Epithelial cell of proximal tubule (primary cell): ENCODE measurements around a stretch of chr3.

DNA sequence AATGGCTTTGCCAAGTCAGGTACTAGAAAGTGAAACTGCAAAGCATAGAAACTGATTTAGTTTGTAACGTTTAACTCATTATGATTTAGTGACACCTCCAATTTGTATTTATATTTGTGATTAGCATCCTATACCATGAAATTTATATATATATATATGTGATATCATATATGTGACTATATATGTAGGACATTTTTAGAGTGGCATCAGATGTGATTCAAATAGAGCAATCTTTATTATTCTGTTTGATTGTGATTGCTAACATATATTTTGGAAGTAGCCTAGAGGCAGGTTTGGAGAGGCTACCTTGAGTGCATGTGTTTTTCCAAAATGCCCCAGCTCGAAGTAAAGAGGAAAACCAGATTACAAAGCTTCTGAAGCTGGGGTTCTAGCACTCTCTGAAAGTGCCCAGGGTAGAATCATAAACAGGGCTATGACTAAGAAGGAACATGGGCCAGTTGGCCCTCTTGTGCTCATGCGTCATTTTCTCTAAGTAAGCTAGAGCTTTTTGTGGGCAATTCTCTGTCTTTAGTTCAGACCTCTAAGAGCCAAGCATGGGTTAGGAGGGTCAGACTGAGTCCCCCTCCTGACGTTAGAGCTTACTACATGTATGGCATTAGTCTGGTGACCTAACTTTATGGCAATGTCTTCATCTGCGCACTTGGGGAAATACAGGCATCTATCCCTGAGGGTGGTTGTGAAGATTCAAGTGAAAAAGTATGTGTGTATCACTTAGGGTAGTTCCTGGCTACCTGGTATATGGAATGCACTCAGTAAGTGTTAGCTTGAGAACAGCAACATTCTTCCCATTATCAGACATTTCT lies 129.5 kb upstream of the UMPS start:
- RAMPAGE, long total RNA, result no peak
- RRBS, result no CpG with 5 or more reads among the region's 5 CpGs

DNA sequence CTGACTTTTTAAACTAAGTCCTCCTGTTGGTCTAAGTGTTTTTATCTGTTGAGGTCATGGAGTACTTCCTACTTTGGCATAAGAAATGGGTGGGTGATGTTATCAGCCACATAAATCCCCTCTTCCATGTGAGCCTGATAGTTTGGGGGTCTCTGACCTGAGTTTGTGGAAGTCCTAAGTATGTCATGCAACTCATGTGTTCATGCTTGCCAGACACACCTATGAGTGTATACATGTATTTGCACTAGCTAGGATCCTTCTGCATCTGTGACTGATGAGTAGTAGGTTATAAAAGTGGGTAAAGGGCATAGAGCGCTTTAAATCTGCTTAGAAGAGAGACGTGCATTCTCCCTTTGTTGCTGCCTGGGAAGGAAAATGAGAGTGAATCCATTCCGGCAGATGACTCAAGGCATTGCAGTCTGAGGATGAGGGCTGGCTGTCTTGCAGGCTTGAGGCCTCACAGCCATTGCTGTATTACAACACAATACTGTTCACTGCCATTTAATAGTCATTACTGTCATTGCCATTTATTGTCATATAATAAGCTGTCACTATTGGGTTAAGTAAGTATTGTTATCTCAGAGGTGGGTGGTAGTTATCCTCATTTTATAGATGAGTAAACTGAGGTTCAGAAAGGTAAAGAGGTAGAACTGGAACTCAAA lies 120.9 kb upstream of the UMPS start:
- RAMPAGE, long total RNA, result no peak
- RRBS, result no CpG with 5 or more reads among the region's 3 CpGs

DNA sequence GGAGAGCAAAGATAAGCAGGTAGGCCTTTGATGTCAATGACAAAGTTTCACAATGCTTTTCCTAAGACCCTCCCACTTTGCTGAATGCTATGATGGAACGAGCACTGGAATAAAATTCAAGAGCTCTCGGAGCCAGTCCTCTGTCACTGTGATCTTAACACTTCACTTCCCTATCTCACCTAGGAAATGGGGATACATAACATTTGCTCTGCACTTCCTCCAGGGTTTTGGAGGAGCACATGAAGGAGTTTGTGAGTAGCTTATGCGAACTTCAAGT lies 39.8 kb upstream of the UMPS start:
- RAMPAGE, long total RNA, result no peak
- RRBS, result no CpG with 5 or more reads among the region's 3 CpGs

DNA sequence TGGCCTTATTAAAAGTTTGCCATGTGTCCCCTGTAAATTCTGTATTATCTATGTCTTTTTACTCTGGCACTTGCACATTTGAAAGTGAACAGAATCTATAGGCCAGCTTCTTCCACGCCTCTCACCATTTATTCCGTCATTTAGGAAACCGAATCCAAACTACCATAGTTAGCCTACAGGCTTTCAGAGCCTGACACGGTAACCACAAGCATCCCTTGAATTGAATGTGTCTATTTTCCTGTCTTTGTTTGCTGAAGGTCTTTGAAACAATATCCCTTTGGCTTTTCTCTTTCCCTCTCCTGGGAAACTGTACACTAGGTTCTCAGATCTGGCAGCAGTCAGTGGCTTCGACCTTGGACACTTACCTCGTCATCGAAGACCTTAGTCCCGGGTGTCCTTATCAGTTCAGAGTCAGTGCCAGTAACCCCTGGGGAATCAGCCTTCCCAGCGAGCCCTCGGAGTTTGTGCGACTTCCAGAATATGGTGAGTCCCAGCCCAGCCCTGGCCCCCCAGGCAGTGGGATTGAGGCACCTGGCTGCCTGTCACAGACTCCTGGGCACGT lies 30.6 kb upstream of the UMPS start:
- RAMPAGE, long total RNA, result no peak
- RRBS, result no CpG with 5 or more reads among the region's 12 CpGs

- RAMPAGE, long total RNA, result no peak
- RRBS, result 96% methylated on average over 4 of the region's 26 CpGs
These were observed 66.3 kb downstream of the UMPS start for GRCh38 chr3:124796308-124797098.

- RAMPAGE, long total RNA, result no peak
- RRBS, result 4% methylated on average over 4 of the region's 10 CpGs
These were observed 74.4 kb downstream of the ITGB5 start for GRCh38 chr3:124812644-124813268.

DNA sequence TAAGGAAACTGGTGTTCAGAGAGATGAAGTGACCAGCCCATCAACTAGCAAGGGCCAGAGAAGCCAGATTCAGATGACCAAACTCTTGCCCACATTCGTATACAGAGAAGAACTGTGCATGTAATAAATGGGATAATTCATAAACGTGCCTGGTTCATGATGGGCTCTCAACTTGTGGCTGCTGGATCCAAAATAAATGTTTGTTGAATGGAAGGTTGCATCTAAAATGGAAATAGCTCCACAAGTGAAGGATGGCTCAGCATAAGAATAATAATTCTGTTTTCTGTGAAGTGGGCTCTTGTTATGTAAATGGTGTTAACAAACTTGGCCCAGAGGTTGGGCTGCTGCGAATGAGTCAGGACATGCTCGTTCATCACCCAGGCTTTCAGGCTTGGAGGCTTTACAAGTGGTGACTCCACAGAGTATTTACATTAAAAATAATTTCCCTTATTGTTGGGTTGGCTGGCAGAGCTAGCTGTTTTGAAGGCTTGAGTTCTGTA lies 60.6 kb downstream of the ITGB5 start:
- RAMPAGE, long total RNA, result no peak
- RRBS, result no CpG with 5 or more reads among the region's 4 CpGs

GRCh38 chr3:124829362-124830177 lies 57.6 kb downstream of the ITGB5 start:
- RAMPAGE, long total RNA, result no peak
- RRBS, result no CpG with 5 or more reads among the region's 16 CpGs

DNA sequence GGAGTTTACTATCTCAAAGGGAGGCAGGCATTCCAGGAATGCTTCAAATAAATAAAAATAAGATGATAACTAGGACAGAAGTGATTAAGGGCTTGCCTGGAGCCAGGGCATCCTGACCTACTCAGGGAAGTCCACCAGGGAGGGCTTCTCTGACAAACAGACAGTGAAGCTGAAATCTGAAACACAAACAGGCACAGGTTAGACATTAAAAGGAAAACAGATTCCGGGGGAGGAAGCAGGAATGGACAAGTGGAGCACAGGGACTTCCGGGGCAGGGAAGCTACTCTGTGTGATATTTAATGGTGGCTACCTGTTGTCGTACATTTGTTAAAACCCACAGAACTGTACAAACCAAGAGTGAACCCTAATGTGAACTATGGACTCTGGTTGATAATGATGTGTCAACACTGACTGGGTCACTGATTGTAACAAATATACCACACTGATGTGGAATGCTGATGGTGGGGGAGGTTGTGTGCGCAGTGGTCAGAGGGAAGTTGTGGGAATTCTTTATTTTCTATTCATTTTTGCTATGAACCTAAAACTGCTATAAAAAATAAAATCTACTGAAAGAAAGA lies 53.2 kb downstream of the ITGB5 start:
- RAMPAGE, long total RNA, result no peak
- RRBS, result 0% methylated on average over 1 of the region's 4 CpGs

DNA sequence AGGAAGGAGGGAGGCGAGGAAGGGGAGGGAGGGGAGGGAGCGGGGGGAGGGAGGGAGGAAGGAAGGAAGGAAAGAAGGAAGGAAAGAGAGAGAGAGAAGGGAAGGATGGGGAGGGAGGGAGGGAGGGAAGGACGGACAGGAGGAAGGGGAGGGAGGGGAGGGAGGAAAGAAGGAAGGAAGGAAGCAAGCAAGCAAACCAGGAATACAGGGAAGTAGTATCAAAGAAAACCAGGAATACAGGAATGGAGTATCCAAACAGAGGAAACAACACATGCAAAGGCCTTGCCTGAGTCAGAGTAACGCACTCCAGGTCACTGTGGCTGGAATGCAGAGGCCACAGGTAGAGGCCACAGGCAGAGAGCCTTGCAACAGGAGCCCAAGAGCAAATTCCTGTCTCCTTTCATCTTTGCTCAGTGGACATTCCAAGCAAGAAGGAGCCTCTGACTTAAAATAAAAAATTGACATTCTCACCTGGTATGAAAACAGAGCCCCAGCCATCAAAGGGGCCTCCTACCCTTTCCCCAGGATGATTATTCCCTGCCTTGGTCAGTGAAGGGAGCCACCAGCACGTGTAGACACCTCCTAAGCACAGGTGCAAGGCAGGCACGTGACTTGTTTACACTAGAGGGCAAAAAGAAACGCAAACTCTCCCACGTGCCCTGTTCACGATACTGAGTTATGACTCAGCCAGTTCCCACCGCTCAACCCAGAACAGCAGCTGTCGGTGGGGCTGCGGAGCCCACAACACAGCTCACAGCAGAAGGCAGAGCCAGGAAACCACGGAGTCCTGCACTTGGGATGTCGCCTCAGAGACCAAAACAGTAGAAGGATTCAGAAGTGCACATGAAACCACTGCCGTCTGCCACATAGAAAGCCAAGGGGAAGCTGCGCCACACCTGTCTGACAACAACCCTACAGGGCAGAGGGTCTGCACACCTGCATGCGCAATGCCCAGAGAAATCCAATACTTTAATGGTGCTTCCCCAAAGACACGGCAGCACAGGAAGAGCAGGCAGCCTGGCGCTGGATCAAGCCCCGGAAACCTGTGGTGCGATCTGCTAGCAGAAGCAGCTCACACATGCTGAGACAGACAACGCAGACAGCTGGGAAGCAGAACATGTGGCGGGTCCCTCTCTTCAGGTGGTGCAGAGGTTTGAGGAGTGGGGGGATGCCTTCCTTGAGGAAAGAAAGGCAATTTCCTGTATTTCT lies 52.2 kb downstream of the ITGB5 start:
- RAMPAGE, long total RNA, result no peak
- RRBS, result no CpG with 5 or more reads among the region's 23 CpGs

- RAMPAGE, long total RNA, result no peak
- RRBS, result no CpG with 5 or more reads among the region's 2 CpGs
These were observed 22.5 kb downstream of the MUC13 start for GRCh38 chr3:124912118-124912434.

- RAMPAGE, long total RNA, result no peak
- RRBS, result no CpG with 5 or more reads among the region's 19 CpGs
These were observed 13.0 kb downstream of the HEG1 start for GRCh38 chr3:125042545-125043502.

DNA sequence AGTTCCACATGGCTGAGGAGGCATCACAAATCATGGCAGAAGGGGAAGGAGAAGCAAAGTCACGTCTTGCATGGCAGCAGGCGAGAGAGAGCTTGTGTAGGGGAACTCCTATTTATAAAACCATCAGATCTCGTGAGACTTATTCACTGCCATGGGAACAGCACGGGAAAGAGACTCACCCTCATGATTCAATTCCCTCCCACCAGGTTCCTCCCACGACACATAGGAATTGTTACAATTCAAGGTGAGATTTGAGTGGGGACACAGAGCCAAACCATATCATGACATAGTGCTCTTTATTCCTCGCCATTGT lies 67.7 kb upstream of the HEG1 start:
- RAMPAGE, long total RNA, result no peak
- RRBS, result no CpG with 5 or more reads among the region's 6 CpGs

- RAMPAGE, long total RNA, result no peak
- RRBS, result no CpG with 5 or more reads among the region's 16 CpGs
These were observed 57.8 kb downstream of the SLC12A8 start for GRCh38 chr3:125154630-125155185.

- RAMPAGE, long total RNA, result no peak
- RRBS, result no CpG with 5 or more reads among the region's 6 CpGs
These were observed 5.6 kb downstream of the SLC12A8 start for GRCh38 chr3:125206934-125207415.

GRCh38 chr3:125366577-125367249 lies 8.4 kb downstream of the ZNF148 start:
- RAMPAGE, long total RNA, result no peak
- RRBS, result no CpG with 5 or more reads among the region's 1 CpG

DNA sequence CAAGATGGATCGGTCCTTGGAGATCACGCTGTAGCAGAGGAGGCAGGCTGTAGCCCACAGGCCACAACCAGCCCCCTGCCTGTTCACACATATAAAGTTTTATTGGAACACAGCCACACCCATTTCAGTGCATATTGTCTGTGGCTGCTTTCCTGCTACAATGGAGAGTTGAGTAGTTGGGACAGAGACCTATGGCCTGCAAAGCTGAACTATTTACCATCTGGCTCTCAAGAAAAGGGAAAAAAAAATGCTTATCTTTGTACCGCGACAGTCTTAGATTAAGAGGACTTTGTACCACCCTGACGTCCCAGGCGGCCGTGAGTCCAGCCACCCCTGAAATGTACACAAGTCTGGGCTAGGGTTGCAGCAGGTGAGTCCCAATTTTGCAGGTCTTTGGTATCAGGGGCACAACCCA lies 179.2 kb upstream of the OSBPL11 start:
- RAMPAGE, long total RNA, result no peak
- RRBS, result no CpG with 5 or more reads among the region's 7 CpGs

- RAMPAGE, long total RNA, result no peak
- RRBS, result no CpG with 5 or more reads among the region's 6 CpGs
These were observed 106.2 kb upstream of the ROPN1B start for GRCh38 chr3:125862611-125863413.

GRCh38 chr3:125887587-125888362 lies 81.2 kb upstream of the ROPN1B start:
- RAMPAGE, long total RNA, result no peak
- RRBS, result no CpG with 5 or more reads among the region's 9 CpGs

DNA sequence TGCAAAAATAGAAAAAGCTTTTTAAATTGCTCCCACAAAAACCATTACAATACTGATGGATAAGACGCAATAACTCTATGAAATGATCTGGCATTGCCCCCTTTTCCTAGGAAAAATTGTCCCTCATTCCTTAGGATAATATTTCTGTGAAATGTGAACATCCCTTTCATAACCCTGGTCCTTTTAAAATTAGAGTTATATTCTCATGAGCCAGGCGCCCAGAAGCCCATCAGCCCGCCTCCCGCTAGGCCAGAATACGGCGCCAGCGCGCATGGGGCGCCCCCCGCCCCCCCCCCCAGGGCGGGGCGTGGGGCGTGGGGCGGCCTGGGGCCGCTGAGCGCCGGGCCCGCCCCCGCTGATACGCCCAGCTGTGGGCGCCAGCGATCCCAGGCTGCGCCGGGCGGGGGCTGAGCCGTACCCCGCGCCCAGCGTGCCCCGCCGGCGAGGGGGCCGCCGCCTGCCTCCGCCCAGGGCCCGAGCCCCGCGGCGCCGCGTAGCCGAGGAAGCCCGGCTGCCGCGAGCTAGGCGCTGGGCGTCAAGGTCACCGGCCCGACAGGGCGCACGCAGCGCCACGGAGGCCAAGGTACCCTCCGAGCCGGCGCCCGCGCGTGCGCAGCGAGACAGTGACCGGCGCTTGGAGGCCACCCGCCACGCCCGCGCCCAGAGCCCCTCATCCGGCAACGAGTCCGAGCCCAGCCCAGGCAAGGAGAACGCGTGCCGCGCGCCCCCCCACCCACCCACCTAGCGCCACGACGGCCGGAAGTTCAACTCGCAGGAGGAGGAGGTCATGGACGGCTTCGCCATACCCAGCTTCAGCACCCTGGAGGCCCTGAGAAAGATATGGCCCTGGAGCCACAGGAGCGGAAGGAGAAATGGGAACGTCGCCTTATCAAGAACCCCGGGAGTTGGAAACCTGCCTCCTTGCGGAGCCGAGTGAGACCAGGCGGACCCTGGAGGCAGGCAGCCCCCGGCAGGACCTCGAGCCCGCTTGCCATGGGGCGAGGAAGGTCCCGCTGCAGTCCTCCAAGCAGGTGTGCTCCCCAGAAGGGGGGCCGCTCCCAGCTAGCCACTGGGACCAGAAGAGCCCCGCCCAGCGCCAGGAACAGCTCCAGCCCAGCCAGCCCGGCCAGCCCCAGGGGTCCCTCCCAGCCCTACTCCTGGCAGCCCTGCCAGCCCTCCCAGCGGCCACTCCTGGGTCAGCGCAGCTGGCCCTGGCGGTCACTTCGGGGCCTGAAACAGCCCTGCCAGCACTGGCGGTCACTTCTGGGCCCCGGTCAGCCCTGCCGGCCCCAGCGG lies 10.7 kb upstream of the ROPN1B start:
- RAMPAGE, long total RNA, result no peak
- RRBS, result 10% methylated on average over 46 of the region's 106 CpGs